NT2/D1 (cell line): ENCODE results near the genes CETN3, LYSMD3 and ARRDC3.

DNA sequence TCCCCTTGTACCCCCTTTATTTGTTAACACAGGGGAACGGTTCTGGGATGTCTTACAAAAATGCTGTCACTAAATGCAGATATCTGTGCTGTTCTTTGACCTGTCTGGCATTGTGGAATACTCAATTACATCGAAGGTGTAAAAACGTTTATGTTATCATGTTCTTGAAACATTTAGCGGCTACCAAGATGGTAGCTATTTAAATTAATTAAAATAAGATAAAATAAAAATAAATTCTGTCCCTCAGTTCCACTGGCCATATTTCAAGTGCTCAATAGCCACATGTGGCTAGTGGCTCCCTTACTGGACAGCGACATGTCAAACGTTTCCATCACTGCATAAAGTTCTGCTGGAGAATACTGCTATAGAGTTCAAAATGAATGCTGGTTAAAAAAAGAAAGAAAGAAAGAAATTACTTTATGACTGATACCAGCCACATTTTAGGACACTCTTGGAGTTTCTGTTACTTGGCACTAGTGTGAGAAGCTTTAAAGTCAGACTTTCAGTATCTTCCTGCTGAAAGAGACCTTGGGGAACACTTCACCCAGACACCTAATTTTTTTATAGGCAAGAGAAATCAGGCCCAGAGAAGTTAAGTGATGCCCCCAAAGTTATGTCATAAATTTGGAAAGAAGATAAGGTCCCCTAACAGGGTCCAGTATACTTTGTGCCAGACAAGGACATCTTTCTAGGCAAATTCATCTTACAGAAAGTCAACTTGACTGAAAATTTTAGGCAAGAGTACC, 7.5 kb upstream of the MEF2C start:
- RRBS, 2 experiments, result no CpG with 5 or more reads among the region's 6 CpGs

DNA sequence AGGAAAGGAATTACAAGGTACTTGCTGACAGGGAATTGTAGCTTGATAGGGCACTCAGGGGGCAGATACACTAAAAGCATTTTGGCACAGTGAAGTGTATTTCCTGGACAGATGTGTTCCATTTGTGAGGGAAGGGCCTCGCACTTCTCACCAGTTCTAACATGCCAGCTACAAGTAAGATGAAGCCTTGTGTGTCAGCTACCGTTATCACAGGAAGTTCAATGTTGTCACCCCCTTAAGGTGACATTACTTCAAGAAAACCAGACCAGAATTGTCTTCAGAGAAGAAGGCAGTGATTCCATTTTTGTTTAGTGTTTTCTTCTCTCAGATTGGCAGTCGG, 431.3 kb upstream of the MEF2C start:
- RRBS, 2 experiments, result no CpG with 5 or more reads among the region's 3 CpGs

DNA sequence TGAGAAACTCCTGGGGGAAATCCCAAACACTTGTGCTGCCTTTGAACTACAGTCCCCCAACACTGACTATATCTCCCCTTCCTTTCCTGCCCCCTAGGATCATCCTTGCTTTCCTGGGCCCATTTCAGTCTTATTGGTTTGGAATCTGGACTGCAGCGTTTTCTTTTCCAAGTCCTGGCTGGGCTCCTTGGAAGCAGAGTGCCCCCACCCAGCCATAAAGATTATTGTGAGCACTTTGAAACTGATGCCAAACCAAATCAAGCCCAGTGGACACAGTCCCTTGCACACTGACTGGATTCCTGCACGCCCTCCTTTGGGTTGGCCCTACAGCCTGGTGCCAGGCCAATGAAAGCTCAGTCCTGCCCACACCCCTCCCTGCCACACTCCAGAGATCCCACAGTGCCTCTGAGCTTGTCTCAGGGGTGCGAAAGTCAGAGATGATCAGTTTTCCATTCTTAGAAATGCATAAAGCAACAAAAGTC, 181.9 kb downstream of the CETN3 start:
- RRBS, 2 experiments, result no CpG with 5 or more reads among the region's 3 CpGs

DNA sequence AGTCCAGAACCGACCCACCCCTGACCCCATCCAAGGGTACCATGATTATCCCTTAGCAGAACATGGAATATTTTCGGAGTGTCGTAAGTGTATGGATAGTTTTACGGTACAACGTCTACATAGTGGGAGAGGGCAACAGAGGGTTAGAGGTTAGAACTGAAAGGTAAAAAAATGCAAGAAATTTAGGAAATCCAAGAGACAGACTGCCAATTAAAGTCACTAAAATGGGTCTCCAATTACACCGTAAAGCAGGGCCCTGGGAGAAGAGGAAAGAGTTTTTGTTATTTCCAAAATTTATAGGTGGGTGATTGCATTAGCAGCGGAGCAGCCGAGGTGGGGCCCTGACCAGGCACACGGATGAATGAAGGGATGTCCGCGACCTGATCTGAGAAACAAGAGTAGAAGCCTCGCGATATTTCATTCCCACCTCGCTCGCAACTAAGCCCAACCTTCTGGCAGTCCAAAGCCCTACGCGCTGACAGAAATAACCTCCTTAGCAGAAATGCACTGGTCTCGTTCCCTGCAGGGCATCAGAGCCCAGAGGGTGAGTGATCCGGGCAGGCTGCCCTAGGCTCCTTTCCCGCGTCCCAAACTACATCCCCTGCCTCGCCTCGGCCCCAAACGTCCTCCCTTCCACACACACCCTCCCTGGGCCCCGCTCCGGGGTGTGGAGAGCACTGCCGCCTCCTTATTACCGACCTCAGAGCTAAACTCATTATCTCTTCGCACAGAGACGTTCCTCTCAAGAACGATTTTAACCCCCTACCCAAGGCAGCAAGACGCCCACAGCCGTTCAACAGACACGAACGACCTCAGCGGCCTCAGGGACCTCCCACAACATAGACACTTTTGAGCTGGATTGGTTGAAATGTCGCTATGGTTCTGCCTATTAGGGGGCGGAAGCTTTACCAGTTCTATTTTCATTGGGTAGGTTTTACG, at the start of gene CETN3:
Gene CETN3, minus strand, starts transcription at position 811 of the 939 bp plus-strand sequence.
- RRBS, 2 experiments, result 0 to 2% methylated on average over 2 to 5 of the region's 39 CpGs

DNA sequence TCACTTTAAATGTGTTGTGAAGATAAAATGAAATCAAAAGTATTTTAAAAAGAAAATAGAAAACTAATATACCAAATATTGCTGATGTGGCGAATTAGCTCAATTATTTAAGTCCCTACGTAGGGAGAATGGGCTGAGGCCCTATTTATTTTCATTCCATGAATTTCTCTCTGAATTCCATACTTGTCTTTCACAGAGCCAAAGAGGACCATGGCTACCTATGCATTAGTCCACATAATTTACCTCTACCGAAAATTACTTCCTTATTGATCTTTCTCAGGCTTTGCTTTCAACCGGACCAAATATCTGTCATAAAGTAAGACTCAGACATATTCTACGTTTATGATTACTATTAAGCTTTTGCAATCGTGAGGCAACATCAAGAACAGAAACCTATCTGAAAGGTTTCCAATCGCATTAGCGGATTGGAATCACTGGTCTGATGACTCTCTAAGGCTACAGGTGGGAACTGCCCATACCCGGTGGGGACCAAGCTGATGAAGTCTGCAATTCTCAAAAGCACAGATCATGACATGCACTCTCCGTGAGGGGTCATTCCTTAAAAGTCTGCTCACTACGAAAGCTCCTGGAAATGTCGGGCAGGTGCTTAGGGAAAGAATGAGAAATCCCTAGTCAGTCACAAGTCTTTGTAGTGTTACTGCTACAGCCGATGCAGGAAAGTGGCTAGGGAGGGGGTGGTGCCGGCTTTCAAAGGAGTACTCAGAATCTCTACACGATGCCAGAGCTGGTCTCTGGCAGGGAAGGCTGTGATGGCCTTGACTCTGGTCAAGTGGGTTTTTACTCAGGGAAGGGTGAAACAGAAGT, 1.5 kb downstream of the MBLAC2 start:
- RRBS, 2 experiments, result no CpG with 5 or more reads among the region's 15 CpGs

DNA sequence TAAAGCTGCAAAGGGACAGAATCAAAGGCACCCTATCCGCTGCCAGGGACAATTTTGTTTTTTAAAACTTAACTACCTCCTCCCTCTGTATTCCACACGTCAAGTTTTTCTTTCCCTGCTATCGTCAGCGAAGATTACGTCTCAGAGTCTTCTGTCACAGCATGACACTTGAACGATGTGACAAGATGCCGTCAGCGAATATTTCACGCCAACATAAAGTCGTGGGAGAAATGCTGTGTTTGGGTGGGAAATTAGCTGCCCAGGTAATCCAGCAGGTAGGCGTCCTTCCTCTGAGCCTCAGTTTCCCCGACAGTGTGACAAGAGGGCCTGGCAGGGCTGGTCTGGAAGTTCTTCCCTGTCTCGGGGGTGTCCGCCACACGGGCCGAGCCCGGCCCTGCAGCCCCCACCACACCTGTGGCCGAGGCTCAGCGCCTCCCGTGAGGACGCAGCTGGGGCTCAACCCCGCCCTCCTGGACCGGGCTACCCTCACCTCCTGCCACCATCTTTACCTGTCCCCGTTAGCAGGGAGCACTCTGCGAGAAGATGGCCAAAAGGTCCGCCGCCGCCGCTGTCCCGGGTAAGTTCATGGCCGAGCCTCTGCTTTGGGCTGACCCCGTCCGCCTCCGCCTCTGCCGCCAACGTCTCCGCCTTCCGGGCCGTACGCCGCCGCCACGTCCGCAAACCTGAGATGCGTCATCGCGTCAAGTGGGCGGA, at the start of gene LYSMD3:
Gene LYSMD3, minus strand, starts transcription at position 646 of the 714 bp plus-strand sequence.
- RRBS, 2 experiments, result 1 to 2% methylated on average over 15 to 17 of the region's 48 CpGs

GRCh38 chr5:90658436-90658948, 99.9 kb downstream of the ADGRV1 start:
- RRBS, 2 experiments, result no CpG with 5 or more reads among the region's 4 CpGs

GRCh38 chr5:90877063-90877375, 318.4 kb downstream of the ADGRV1 start:
- RRBS, 2 experiments, result no CpG with 5 or more reads among the region's 2 CpGs

DNA sequence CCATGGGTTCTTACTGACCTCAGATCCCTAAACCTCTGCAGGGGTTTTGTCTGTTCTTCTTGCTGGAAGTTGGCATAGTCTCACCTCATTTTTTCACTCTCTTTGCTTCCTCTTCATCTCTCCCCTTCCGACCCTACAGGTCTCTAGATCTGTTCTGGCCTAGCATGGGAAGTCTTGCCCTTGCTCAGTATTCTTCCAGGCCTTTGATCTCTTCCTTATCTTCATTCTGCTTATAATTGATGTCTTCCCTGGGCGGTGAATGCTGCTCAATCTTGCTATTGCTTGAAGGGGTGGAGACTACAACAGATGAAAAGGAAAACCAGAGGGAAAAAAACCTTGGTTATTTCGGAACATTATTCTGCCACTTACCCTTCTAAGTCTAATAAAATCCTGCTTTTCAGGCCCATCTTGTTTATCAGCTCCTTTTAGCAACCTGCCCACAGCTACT, 375.5 kb downstream of the ADGRV1 start:
- RRBS, 2 experiments, result no CpG with 5 or more reads among the region's 3 CpGs

- RRBS, 2 experiments, result no CpG with 5 or more reads among the region's 6 CpGs
Observed at GRCh38 chr5:91058416-91059142, 324.5 kb downstream of the ARRDC3 start.

GRCh38 chr5:91145160-91145768, 237.9 kb downstream of the ARRDC3 start:
- RRBS, 2 experiments, result no CpG with 5 or more reads among the region's 2 CpGs

GRCh38 chr5:91183597-91184217, 199.4 kb downstream of the ARRDC3 start:
- RRBS, 2 experiments, result no CpG with 5 or more reads among the region's 5 CpGs

- RRBS, 2 experiments, result no CpG with 5 or more reads among the region's 6 CpGs
Observed at GRCh38 chr5:91313943-91314683, 69.0 kb downstream of the ARRDC3 start.

DNA sequence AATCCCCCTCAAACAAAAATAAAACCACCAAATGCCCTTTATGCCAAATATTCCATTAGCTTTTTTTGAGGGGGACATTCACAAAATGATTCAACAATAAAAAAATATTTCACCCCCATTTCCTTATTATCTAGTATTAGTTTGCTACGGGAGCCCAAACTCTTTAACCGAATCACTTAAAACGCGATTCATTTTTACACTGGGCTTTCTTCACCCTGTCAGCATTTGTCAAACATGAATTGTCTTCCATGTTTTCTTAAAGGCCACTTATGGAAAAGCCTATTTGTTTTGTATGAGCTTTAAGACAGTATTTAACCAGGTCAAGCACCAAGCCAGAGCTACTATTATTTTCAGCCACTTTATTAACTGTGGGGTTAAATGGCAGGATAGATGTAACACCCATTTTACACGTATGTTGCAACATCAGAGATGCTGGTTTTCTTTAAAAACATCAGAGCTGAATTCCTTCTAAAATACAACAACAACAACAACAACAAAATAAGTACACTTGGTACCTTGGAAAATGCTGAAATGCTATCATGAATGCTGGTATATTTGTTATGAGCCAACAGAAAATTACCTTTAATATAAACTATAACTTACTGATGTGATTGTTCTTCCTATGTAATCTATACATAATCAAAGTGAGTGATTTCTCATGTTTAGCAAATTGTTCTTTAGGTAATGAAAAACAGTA, 13.7 kb downstream of the ARRDC3 start:
- RRBS, 2 experiments, result no CpG with 5 or more reads among the region's 5 CpGs

GRCh38 chr5:91382794-91383864, at the start of gene ARRDC3:
Gene ARRDC3, minus strand, starts transcription at chr5:91383317.
- RRBS, 2 experiments, result 1 to 4% methylated on average over 3 to 5 of the region's 54 CpGs

GRCh38 chr5:92939431-92939839, 643.6 kb upstream of the NR2F1 start:
- RRBS, 2 experiments, result no CpG with 5 or more reads among the region's 4 CpGs

- RRBS, 2 experiments, result 2 to 9% methylated on average over 30 of the region's 83 CpGs
Observed at GRCh38 chr5:93570563-93571707, 12.1 kb upstream of the NR2F1 start.

DNA sequence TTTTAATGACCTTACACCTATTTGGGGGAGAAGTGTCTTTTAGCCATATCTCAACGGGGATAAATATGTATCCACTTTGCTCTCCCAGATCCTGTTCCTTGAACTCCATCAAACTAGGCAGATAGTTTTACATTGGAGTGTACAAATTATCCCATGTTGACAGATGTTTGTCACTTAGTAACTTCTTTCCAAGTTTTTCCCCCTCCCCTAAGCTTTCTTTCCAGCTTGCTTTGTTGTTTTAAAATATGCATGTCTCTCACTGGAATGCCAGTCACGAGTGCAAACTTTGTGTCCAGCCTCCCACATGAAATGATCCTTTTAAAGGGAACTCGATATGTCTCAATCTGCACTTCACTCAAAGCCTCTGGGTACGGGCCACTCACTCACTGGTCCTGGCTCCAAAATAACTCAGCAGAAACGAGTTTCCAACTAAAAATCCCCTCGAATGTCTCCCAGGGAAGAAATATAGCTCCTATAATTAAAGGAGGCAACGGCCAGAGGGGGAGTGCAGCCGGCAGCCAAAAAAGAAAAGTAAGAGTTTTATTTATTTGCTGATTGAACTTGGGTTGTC, 17.4 kb downstream of the NR2F1 start:
- RRBS, 2 experiments, result no CpG with 5 or more reads among the region's 8 CpGs

DNA sequence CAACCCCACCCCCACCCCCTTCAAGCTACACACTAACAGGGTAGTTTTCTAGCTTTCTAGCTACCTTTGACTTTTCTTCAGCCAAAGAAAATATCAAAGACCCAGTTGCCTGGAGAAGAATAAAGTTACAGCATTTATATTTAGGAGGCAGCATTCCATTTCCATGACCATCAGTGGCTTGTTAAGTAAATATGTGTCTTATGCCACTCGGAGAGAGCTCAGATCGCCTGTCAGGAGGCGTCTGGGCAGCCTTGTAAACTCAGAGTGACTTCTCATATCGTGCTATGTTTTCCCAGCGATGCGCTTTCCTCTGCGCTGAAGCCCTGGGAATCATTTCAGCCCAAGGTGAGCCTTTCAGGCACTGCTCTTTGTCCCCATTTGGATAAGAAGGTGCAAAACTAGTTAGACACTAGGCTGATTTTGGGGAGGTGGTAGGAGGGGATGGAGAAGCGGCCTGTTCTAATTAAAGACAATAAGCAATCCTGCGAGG, 24.3 kb downstream of the NR2F1 start:
- RRBS, 2 experiments, result no CpG with 5 or more reads among the region's 9 CpGs